ENCODE measurements around a stretch of chr3.

DNA sequence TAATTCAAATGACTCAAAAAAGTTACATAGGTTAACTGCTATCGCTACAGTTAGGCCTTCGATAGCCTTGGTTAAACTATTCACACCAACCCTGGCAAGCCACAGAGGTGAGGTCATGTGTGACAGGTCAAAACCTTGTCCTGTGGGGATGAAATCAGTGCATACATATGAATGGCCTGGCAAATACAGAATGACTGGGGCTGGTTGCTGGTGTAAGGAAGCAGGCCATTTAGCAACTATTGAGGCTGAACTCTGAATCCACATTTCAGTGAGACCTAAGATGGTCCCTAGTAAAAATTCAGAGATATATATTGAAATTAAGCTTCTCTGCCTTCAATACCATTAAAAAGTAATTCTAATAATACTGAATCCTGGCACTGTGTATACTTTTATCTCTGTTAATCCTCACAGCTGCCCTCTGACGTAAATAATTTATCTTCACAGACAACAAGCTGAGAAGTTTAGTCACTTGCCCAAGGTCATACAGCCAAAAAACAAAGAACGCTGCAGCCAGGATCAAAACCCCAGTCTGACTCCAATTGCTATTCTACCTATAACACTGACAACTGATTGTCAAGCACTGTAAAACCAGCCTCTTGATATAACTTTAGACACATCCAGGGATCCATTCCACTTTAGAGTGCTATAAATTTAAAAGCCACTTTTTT, 35.3 kb downstream of the MKRN2 start:
- RRBS, 2 experiments = no CpG with 5 or more reads among the region's 4 CpGs

DNA sequence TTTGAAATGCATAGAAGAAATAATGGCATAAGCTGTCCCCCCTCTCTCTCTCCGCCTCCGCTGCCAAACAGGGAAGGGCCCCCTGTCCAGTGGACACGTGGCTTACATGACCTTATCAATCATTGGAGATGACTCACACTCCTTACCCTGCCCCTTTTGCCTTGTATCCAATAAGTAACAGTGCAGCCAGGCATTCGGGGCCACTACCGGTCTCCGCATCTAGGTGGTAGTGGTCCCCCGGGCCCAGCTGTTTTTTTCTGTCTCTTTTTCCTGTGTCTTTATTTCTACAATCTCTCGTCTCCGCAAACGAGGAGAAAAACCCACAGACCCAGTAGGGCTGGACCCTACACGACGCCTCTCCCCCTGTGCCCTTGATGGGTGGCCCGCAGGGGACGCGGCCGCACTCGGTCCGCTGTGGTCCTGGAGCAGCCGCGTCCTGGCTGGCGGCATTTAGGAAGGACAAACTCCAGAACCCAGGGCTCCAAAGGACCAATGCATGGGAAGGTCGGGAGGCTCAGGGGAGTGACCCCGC, 27.1 kb upstream of the RPL32 start:
- RRBS, 2 experiments = no CpG with 5 or more reads among the region's 23 CpGs

GRCh38 chr3:12896525-12897294, 55.3 kb upstream of the RPL32 start:
- RRBS, 2 experiments = no CpG with 5 or more reads among the region's 5 CpGs

- RRBS, 2 experiments = 92% methylated on average over 1 to 3 of the region's 22 CpGs
Observed at GRCh38 chr3:12909193-12909895, 68.0 kb upstream of the RPL32 start.

DNA sequence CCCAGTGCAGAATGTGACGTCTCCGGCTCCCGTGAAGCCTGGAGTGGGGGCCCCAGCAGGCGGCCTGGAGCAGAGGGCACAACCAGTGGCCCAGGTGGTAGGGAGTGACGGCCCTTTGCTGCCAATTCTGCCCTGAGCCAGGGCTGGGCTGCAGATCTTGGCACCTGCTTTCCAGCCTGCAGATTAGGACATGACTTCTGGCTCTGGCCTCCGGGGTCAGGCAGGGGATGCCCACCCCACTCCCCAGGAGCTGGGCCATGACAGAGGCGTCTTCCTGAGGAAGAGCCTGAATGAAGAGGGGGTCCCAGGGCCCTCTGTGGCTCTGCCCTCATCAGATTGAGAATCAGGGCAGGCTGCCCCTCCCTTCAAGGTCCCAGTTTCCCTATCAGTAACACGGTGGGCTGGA, 102.4 kb upstream of the RPL32 start:
- RRBS, 2 experiments = no CpG with 5 or more reads among the region's 8 CpGs

GRCh38 chr3:12976422-12977116, 96.7 kb downstream of the IQSEC1 start:
- RRBS, 2 experiments = no CpG with 5 or more reads among the region's 6 CpGs

DNA sequence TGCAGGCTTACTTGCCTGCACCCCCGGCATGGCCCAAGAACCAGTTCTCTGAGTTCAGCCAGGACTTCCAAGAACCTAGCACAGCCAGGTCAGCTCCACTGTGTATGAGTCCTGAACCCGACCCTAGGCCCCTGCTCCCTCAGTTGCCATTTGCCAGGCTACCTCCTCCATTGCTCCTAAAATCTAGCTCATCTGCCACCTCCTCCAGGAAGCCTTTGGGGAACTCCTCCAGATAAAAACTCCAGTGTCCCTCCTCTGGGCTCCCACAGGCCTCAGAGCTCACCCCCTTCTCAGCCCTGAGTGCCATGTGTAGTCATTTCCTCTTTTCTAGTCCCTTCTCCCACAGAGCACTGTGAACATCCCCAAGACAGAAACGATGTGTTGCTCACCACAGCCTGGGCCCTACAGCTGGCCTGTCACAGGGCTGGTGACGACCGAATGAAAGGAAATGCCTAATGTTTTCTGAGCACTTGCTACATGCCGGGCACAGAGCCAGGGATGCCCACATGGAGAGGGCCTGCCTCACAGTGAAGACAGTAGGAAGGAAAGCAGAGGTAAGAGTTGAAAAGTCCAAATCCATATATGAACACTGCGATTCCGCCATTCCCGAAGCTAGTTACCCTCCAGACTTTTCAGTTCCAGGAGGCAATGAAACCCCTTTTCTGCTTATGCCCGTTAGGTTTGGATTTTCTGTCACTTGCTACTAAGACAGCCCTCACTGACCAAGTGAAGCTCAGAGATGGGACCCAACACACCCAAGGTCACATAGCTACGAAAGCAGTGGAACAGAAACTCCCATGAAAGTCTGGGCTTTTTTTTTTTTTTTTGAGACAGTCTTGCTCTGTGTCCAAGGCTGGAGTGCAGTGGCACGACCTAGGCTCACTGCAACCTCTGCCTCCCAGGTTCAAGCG, 60.8 kb downstream of the IQSEC1 start:
- RRBS, 2 experiments = no CpG with 5 or more reads among the region's 13 CpGs

GRCh38 chr3:13040350-13040800, 32.9 kb downstream of the IQSEC1 start:
- RRBS, 2 experiments = no CpG with 5 or more reads among the region's 5 CpGs

GRCh38 chr3:13072139-13072916, 901 bp downstream of the IQSEC1 start:
- RRBS, 2 experiments = 0 to 48% methylated on average over 2 of the region's 25 CpGs

- RRBS, 2 experiments = no CpG with 5 or more reads among the region's 20 CpGs
Observed at GRCh38 chr3:13144066-13144816, 71.0 kb upstream of the IQSEC1 start.

DNA sequence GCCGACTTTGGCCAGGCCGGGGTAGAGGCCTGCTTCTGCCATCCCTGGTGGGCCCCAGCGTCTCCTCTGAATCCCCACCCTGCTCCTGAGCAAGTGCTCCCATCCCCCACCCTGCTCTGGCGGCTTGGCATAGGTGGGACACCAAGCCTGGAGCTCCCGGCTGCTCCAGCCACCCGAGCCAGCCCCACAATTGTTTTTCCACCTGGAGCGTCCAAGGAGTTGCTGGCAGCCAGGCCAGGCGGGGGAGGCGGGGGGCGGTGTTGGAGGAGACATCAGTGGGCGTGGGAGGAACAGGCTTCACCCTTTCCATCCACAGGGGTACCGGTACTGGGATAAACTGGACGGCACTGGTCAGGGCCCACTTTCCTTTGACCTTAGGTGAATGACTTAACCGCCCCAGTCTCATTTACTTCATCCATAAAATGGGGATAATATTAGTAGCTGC, 32.4 kb upstream of the FBLN2 start:
- RRBS, 2 experiments = no CpG with 5 or more reads among the region's 14 CpGs

- RRBS, 2 experiments = no CpG with 5 or more reads among the region's 6 CpGs
Observed at GRCh38 chr3:13575131-13575639, 26.3 kb downstream of the FBLN2 start.

GRCh38 chr3:14046878-14047412, 77.7 kb downstream of the CHCHD4 start:
- RRBS, 2 experiments = no CpG with 5 or more reads among the region's 9 CpGs

GRCh38 chr3:14123957-14124567, 608 bp downstream of the CHCHD4 start:
- RRBS, 2 experiments = under 1% methylated on average over 6 of the region's 32 CpGs

DNA sequence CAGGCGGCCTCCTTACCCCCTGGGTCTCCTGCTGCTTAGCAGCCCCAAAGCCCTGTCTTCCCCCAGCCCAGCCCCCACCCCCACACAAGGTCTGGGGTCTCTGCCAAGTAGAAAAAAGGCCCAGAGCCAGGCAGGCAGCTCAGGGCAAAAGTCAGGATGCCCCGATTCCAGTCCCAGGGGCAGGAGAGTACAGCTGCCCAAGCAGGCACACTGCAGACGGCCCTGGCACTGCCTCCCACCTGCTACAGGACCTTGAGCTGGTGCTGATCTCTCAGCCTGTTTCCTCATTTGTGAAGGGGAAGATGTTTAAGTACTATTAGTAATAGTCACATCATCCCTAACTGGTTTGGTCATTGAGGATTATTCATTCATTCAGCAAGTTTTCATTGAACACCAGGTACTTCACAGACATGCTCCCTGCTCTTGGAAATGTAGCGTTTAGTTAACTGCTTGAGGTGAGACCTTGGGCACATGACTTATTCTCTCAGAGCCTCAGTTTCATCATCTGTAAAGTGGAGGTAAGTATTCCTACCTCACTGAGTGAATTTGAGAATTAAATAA, 12.7 kb downstream of the TMEM43 start:
- RRBS, 2 experiments = no CpG with 5 or more reads among the region's 4 CpGs

DNA sequence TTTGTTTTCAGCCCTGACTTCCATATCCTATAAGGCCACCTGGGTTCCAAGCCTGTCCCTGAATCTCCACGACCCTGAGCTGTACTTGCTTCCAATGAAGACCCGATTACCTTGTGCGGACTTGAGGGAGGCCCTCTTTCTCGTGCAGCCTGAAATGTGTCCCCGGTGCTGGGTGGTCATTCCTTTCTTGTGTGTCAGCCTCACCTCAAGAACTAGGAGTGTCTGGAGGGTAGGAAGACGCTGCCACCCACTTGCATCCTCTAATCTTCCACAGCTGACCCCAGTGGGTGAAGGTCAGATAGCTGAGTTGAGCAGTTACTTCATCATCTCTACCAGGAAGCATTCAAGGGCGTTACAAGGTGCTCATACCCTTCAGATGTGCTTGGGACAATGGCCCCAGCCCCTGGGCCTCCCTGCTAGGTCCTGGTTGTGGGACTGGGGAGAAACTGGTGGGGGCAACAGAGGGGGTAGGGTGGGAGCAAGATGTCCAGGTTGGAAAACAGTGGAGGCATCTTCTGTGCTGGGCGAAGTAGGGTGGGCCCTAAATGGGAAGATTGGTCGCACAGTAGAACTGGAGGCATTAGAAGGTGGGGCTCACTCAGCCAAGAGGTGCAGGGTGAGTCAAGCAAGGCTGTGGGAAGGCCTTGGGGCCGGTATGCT, 74.2 kb downstream of the LSM3 start:
- RRBS, 2 experiments = no CpG with 5 or more reads among the region's 10 CpGs

- RRBS, 2 experiments = no CpG with 5 or more reads among the region's 50 CpGs
Observed at GRCh38 chr3:14297682-14298460, 104.5 kb upstream of the SLC6A6 start.

DNA sequence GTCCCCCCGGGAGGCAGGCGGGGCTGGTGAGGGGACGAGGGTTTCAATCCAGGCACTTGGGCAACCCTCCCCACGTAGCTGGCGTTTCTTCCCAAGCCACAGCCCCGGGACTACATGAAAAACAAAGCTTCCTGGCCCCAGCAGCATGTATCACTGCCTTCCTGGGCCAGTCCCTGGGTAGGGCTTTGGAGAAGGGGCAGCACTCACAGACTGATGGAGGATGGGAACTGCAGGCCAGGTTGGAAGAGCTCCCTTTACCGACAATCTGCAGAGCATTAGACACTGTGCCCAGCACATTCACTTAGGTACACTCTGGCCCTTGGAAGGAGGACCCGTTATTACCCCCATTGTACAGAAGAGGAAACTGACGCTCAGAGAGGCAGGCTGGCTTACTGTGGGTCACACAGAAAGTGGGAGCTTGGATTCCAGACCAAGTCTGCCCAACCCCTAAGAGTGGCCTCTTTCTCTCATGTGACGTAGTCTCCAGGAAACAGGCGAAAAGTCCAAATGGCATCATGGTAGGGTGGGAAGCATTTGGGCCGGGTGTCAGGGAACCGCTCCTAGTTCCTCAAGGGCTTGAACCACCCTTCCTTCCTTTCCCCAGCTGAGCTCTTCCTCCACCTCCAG, 78.7 kb upstream of the SLC6A6 start:
- RRBS, 2 experiments = 83 to 93% methylated on average over 6 of the region's 13 CpGs

- RRBS, 2 experiments = no CpG with 5 or more reads among the region's 7 CpGs
Observed at GRCh38 chr3:14371660-14372264, 30.6 kb upstream of the SLC6A6 start.

GRCh38 chr3:14403573-14403939, 1.1 kb downstream of the SLC6A6 start:
- RRBS, 2 experiments = 14% methylated on average over 2 of the region's 7 CpGs; no CpG with 5 or more reads in 1 of the 2 experiments

Measured in NT2/D1 (cell line).